LHCN-M2 (cell line): ENCODE data around the genes ERVV-2, VN1R4, LILRB2, TTYH1 and LENG8.

- RAMPAGE, long total RNA = no peak
These were observed 15.0 kb downstream of the ZNF701 start for GRCh38 chr19:52585006-52585537.

GRCh38 chr19:52733751-52734914 is 711 bp downstream of the ZNF611 start:
- RAMPAGE, long total RNA = no peak

DNA sequence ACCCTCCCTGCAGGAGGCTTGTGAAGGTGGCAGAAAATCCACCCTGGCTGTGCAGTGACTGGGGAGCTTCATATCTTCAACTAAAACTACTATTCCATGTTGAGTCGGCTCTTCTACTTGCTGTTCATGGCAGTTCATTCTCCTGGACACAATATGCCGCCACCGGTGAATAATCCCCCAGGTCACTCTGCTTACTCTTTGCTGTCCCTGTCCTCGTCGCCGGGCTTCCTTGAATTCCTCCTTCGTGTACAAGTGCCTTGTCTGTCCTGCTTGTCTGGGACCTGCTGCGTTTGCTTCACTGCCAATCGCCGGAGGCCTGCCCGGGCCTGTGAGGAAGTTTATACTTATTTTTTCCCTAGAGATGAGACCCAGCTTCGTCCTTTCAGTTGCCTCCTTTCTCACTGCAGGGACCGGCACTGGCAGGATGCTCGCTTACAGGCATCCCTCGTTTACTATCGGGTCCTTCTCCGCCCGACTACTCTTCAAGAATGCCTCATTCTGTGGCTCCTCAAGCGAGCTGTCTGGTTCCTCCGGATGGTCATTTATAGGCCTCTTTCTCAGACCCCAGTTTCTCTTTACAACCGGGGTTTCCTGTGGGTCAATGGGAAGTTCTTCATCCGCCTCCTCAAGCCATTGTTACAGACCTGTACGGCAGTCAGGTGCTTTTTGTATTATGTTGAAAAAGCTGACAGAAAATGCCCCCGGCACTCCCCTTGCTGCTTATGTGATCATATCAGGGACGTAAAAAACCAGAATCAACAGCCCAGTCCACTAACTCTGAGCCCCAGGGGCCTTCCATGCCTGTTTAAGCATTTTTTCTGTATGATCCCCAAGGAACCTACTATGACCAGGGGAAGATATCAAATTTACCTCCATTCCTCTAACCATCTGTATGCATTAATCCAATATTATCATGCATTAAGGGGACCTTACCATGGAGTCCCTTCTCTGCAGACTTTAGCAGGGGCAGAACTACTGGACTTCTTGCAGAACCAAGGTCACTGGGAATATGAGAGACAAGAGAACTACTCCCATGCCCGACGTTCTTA is 5.4 kb upstream of the ERVV-1 start:
- RAMPAGE, long total RNA = no peak

DNA sequence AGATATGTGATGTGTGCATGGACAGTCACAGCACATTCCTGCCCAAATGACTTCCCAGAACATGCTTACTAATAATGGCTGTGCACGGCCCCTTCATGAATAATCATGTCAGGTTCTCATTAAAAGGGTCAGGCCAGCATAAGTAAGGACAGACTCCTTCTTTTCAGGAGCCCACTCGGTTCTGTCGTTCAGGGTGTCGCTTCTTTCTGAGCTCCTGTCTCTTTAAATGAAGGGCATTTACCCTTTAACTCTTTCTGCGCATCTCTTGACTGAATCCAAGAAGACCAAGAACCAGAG is at the start of gene ERVV-2:
Gene ERVV-2 (plus strand): TSS at position 151 of the 297 bp plus-strand sequence.
- RAMPAGE, long total RNA = no peak

- RAMPAGE, long total RNA = no peak
These were observed 2.2 kb downstream of the ZNF415 start for GRCh38 chr19:53130612-53130881.

GRCh38 chr19:53196651-53197669 is 3.8 kb upstream of the ZNF665 start:
- RAMPAGE, long total RNA = no peak

DNA sequence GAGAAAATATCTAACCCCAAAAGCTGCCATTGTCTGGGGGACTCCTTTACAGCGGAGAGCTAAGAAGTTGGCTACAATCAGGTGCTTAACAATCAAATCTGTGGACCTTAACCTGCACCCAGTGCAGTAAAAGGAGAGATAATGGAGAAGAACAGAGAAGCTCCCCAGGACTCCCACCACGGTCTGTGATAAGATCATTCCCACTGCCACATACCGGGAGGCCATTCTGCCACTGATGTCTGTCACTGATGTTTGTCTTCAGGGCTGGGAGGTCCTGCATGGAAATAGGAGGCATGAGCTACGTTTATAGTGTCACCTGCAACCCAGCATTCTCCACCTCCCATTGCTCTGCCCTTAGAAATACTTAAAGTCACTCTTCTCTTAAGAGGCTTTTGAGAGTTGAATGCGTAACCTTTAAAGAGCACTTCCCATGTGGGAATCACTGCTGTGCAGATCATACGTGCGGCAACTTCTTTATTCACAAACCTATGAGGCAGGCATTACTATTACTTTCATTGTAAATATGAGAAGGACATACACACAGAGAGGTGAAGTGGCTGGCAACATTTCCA is at the start of gene VN1R4:
Gene VN1R4 (minus strand): TSS at position 283 of the 572 bp plus-strand sequence.
- RAMPAGE, long total RNA = no peak

GRCh38 chr19:53389946-53390549 is 4.9 kb upstream of the ZNF765 start:
- RAMPAGE, long total RNA = no peak

GRCh38 chr19:53519487-53520001 is 18.4 kb upstream of the ZNF331 start:
- RAMPAGE, long total RNA = no peak

GRCh38 chr19:53621704-53622503 is 9.9 kb upstream of the DPRX start:
- RAMPAGE, long total RNA = no peak

GRCh38 chr19:53981928-53982603 is 9.4 kb upstream of the CACNG6 start:
- RAMPAGE, long total RNA = no peak

GRCh38 chr19:54096499-54097197 is 4.0 kb downstream of the OSCAR start:
- RAMPAGE, long total RNA = no peak

- RAMPAGE, long total RNA = no peak
These were observed 6.7 kb upstream of the TMC4 start for GRCh38 chr19:54179516-54180299.

GRCh38 chr19:54189164-54189237 is 379 bp downstream of the MBOAT7 start:
- RAMPAGE, long total RNA = no peak

GRCh38 chr19:54280956-54281187 is at the start of gene LILRB2:
Gene LILRB2 (minus strand): TSS chr19:54281110.
- RAMPAGE, long total RNA = no peak

DNA sequence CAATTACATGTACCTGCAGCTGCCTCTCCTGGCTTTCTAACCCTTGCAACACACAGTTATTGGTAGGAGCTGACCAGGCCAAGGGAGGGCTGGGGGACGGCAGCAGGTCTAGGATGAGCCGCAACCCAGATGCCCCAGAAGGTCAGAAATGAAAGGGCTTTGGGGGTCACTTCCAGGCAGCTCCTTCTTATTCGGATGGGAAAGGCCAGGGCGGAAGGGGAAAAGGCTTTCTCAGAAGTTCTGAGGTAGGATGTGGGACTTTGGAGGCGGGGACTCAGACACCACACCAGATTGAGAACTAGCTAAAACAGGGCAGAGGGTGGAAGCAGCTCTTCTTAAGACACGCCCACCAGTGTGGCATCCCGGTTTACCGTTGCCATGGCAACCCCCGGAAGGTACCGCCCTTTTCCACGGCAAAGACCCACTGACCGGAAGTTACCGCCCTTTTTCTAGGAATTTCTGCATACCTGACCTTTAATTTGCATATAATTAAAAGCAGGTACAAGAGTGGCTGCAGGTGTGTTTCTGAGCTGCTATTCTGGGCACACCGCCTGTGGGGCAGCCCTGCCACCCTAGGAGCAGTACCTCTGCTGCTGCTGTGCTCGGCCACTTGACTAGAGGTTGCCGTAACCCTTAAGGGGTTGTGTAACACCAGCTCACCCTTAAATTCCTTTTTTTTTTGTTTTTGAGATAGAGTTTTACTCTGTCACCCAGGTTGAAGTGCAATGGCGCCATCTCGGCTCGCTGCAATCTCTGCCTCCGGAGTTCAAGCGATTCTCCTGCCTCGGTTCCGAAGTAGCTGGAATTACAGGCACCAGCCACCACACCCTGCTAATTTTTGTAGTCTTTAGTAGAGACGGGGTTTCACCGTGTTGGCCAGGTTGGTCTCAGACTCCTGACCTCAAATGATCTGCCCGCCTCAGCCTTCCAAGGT is 3.9 kb upstream of the LILRA5 start:
- RAMPAGE, long total RNA = no peak

- RAMPAGE, long total RNA = no peak
These were observed 3.8 kb downstream of the LILRA4 start for GRCh38 chr19:54335171-54335467.

GRCh38 chr19:54415152-54415746 is at the start of gene TTYH1:
Gene TTYH1 (plus strand): TSS chr19:54415464.
- RAMPAGE, long total RNA = no peak

DNA sequence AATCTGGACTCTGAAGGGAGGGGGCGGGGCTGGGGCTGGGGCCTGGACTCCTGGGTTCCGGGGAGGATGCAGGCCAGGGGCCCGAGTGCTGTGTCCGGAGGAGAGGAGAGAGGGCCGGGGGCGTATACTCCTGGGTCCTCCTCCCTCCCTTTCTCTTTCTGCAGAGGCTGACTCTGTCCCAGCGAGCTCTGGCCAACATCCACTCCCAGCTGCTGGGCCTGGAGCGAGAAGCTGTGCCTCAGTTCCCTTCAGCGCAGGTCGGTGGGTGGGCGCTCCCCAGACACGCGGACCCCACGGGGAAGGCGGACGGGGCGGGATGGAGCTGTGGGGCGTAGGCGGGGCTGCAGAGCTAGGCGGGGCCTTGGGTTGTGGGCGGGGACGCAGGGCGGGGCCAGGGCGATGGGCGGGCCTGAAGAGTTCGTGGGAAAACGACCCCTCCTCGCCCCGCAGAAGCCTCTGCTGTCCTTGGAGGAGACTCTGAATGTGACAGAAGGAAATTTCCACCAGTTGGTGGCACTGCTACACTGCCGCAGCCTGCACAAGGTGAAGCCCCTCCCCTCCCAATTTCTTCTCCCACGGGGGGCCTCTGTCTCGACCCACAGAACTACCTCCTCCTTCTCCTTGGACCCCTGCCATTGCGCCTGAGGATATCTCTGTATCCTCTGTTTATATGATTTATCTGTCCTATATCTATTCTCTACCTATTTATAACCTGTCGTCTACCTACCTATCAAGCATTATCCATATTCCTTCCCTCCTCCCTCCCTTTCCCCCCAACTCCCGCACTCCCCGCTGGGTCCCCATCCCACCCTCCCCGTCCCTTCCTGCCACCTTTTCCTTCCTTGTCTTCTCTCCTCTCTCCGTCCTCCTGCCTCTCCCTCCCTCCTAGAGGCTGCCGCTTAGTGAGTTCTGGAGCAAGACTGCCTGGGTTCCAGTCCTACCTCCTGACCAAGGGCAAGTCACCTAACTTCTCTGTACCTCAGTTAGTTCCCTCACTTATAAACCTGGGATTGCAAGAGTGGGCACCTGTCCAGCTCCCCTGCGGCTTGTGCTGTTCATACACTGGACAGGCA is 15.7 kb downstream of the TTYH1 start:
- RAMPAGE, long total RNA = no peak

- RAMPAGE, long total RNA = start-site peak on the plus strand at chr19:54449178-54449220, 76 reads
These were observed at the start of gene LENG8 for GRCh38 chr19:54449149-54449353. Gene LENG8 (plus strand): TSS chr19:54449199.